PFSK-1 (cell line): Measurements from ENCODE around the genes AEBP2 and IAPP.

DNA sequence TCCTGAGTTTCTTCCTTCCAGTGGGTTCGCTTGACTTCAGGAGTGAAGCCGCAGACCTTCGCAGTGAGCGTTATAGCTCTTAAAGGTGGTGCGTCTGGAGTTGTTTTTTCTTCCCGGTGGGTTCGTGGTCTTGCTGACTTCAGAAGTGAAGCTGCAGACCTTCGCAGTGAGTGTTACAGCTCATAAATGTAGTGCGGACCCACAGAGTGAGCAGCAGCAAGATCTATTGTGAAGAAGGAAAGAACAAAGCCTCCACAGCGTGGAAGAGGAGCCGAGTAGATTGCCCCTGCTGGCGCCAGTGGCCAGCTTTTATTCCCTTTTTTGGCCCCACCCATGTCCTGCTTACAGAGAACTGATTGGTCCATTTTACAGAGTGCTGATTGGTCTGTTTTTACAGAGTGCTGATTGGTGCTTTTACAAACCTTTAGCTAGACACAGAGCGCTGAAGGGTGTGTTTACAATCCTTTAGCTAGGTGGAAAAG is 14.9 kb upstream of the MGST1 start:
- RRBS: no CpG with 5 or more reads among the region's 13 CpGs

GRCh38 chr12:16363710-16364592 is 16.5 kb downstream of the MGST1 start:
- RRBS: no CpG with 5 or more reads among the region's 5 CpGs

GRCh38 chr12:16524302-16524689 is 81.7 kb downstream of the LMO3 start:
- RRBS: no CpG with 5 or more reads among the region's 1 CpG

DNA sequence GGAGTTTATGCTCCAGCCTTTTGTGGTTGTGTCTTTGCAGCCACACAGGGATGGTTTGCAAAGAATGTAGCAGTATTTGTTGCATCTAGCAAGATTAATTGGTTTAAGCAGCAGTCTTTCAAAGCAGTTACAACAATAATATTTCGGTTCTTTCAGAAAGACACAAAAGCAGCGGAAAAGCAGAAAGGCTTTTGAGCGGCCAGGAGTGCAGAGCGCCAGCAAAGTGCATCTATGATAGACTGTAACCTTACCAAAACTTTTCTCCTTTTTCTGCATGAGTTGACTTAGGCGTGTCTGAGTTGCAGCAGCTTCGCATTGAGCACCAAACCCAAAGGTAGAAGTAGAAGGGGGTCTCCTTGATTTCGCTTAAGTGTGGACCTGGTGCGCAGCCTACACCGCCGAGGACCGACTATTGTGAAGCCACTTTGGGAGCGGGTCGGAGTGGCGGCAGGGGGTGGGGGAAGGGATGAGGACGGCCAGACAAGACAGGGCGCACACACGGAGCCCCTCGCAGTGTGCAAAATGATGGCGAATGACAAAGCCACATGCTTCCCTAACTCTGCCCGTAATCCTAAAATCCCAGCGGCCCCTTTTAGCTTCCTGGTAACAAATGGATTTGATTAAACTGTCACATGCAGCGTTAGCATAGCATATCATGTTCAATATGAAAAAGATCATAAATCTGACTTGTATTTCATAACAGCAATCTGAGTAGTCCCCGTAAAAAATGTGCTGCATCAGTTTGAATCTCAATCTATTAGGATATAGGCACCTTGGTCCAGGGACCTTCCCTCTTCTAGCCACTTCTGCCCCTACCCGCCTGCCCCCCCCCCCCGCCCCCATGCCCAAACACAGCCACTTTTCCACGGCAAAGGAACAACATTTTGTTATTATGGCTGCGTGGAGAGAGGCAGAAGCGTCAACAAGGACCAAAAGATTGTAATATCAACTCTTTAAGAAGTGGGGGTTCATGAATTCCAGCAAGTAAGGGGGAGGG is 1.1 kb downstream of the LMO3 start:
- RRBS: no CpG with 5 or more reads among the region's 28 CpGs

GRCh38 chr12:16611268-16611720 is 5.3 kb upstream of the LMO3 start:
- RRBS: no CpG with 5 or more reads among the region's 3 CpGs

DNA sequence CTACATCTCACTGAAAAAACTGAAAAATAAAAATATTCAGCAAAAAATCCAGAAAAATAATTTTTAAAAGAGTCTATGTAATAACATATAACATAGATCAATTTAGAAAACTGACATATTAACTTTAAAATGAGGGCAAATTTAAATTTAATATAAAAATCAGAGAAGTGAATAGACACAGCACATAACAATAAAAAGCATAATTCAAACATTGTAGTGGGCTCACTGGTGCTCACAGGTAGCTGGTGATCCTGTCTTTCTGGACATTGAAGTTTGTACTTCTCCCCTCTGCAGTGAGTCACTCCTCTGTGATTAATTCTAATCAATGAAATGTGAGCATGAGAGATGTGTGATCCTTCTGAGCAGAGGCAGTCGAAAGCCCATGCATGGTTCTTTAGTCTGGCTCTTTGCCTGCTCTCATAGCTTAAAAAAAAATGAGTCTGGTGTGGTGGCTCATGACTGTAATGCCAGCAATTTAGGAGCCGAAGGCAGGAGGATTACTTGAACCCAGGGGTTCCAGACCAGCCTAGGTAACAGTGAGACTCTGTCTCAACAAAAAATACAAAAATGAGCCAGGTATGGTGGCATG is 59.0 kb upstream of the RERGL start:
- RRBS: no CpG with 5 or more reads among the region's 2 CpGs

DNA sequence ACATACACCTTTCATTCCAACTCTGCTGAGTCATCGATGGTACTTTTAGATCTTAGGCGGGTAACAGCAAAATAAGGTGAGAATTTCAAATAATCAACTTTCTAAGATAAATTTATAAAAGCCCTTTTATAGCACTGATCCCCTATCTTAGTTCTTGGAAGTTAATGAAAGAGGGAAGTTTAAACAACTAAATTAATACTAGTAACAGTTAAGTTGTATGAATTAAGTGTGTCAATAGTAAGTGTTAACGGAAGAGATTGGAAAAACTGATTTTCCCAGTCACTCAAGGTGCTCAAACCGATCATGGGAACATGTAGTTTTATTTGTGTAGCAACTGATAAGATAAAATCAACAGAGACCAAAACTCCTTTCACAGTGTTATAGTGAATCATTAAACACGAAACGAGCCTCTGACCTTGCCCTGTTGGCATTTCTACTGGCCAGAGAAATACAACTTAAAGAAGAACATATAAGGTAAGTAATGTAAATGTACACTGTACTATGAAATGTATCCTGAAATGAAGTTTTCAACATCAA is 18.7 kb upstream of the PIK3C2G start:
- RRBS: no CpG with 5 or more reads among the region's 6 CpGs

GRCh38 chr12:18895851-18896539 is 158.1 kb downstream of the CAPZA3 start:
- RRBS: no CpG with 5 or more reads among the region's 14 CpGs

DNA sequence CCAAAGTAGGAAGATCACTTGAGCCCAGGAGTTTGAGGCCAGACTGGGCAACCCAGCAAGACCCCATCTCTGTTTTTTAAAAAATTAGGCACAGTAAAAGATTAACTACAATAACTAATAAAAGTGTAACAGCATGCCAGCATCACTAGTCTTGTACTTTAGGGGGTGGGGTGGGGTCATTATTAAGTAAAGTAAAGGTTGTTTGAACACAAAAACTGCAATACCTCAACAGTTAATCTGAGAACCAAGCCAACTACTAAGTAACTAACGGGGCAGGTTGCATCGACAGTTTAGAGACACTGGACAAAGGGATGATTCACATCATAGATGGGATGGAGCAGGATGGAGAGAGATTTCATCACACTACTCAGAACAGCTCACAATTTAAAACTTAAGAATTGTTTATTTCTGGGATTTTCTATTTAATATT is 119.6 kb downstream of the PLEKHA5 start:
- RRBS: no CpG with 5 or more reads among the region's 2 CpGs

GRCh38 chr12:19348059-19348580 is 91.2 kb upstream of the AEBP2 start:
- RRBS: no CpG with 5 or more reads among the region's 3 CpGs

- RRBS: 73% methylated on average over 11 of the region's 23 CpGs
Observed at GRCh38 chr12:19412840-19413391, 26.4 kb upstream of the AEBP2 start.

GRCh38 chr12:19439403-19440103 is at the start of gene AEBP2:
TSS of gene AEBP2 (plus strand) at chr12:19439492.
- RRBS: 2% methylated on average over 4 of the region's 86 CpGs

DNA sequence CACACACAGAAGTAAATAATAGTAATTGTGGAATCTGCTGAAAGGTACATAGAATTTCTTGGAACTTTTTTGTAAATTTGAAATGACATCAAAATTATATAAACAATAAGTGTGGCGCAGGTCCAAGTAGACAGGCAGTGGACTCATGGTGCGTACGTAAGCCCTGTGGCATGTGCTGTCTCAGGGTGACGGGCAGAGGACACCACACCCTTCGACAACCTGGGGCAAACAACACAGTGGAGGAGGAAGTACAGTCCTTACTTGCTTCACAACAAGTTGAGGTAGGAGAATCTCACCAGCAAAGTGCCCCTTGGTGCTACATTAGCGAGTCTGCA is 180.9 kb downstream of the AEBP2 start:
- RRBS: no CpG with 5 or more reads among the region's 6 CpGs

DNA sequence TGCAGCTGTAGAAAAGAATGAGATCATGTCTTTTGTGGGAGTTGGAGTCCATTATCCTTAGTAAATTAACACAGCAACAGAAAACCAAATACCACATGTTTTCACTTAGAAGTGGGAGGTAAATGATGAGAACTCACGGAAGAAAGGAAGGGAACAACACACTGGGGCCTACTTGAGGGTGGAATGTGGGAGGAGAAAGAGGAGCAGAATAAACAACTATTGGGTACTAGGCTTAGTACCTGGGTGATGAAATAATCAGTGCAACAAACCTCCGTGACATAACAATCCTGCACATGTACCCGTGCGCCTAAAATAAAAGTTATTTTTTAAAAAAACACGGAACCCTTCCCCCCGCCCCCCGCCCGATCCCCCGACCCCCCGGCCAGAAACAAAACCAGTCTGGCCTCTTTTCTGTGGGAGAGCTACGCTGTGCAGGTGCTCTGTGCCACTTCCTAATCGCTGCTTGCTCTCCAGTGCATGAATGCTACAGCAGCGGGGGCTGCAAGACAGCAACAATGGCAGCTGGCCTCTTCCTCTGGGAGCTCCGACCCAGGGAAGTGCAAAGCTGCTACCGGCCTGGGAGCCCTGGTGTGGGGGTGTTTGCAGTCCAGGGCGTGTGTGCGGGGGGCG is 344.0 kb downstream of the AEBP2 start:
- RRBS: no CpG with 5 or more reads among the region's 18 CpGs

GRCh38 chr12:20272163-20272655 is 96.1 kb upstream of the PDE3A start:
- RRBS: no CpG with 5 or more reads among the region's 1 CpG

DNA sequence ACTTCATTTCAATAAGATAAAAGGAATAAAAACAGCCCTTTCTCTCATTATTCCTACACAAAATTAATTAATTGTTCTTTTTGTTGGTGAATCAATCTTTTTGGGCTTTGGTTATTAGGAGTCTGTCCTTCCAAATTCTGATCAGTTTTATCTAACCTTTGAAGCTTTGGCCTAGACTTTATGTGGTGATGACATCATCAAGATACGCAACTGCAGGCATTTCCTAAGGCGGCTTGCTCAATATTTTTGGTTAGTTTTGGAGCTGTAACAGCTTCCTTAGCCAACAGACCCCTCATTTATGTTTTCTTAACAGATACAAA is 87.9 kb upstream of the PDE3A start:
- RRBS: no CpG with 5 or more reads among the region's 2 CpGs

- RRBS: no CpG with 5 or more reads among the region's 5 CpGs
Observed at GRCh38 chr12:20426137-20426642, 57.9 kb downstream of the PDE3A start.

- RRBS: no CpG with 5 or more reads among the region's 3 CpGs
Observed at GRCh38 chr12:21155594-21156174, 24.7 kb downstream of the SLCO1B1 start.

DNA sequence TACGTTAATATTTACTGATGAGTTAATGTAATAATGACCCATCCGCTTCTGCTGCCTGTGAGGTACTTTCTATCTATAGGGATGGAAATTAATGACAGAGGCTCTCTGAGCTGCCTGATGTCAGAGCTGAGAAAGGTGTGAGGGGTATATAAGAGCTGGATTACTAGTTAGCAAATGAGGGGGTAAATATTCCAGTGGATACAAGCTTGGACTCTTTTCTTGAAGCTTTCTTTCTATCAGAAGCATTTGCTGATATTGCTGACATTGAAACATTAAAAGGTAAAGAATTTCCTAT is at the start of gene IAPP:
Gene IAPP, plus strand, starts transcription at position 177 of the 295 bp plus-strand sequence.
- RRBS: no CpG with 5 or more reads among the region's 2 CpGs